Measurements from ENCODE around the gene SLC41A1.

DNA sequence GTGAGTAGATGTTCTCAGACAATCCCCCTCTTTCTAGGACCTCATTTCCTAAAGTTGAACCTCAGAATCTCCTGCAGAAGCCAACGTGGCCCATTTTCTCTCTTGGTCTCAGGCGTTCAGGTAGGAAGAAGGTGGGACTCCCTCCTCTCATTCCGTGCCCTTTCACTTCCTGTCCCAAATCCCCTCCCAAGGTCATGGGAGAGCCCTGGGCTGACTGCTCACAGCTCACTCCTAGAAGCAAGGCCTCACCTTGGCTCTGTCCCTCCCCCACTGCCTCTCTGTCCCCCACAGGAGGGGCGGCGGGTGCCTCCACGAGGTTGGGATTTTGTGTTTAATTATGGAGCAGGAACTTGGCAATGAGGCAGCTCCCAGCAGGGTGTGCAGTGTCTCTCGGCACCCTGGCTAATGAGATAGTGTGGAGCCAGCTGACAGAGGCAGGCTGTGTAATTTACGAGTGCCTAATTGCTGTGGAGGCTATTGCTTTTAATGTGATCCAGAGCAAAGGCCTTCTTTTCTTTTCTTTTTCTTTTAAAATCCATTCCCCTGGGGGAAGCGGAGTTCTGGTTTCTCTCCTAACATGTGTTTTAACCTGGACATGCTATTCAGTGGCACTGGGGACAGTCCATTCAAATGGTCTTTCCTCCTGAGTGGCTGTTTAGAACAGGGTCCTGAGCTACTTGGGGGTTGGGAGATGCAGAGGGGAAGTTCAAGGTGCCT lies 9.1 kb upstream of the CDK18 start:
- RAMPAGE, long total RNA: no peak
- RRBS: no CpG with 5 or more reads among the region's 9 CpGs
PRO-cap:
- standard: no peak
- CoPRO, capped RNA only, 2 experiments: no peak in any of the 2 experiments
- CoPRO, capped and uncapped RNA, 2 experiments: no peak in any of the 2 experiments
- CoPRO, uncapped RNA only, 2 experiments: no peak in any of the 2 experiments
CAGE:
- cytosol, long polyA plus RNA: no peak
- long polyA plus RNA: no peak
- nucleolus, long total RNA: no peak
- nucleus, long polyA plus RNA: no peak

DNA sequence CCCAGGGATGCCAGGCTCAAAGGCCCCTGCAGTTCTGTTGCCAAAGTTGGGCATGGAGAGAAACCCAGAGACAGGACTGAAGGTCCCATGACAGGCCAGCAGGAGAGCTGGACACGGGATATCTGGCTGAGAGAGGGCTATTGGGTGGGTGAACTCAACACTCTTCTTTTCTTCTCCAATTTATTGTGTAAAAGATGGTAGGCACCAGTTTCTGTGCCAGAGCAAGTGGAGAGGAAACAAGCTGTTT lies 8.3 kb downstream of the CDK18 start:
- RAMPAGE, long total RNA: no peak
- RRBS: no CpG with 5 or more reads among the region's 1 CpG
PRO-cap:
- standard: no peak
- CoPRO, capped RNA only, 2 experiments: no peak in any of the 2 experiments
- CoPRO, capped and uncapped RNA, 2 experiments: no peak in any of the 2 experiments
- CoPRO, uncapped RNA only, 2 experiments: no peak in any of the 2 experiments
CAGE:
- cytosol, long polyA plus RNA: no peak
- long polyA plus RNA: no peak
- nucleolus, long total RNA: no peak
- nucleus, long polyA plus RNA: no peak

DNA sequence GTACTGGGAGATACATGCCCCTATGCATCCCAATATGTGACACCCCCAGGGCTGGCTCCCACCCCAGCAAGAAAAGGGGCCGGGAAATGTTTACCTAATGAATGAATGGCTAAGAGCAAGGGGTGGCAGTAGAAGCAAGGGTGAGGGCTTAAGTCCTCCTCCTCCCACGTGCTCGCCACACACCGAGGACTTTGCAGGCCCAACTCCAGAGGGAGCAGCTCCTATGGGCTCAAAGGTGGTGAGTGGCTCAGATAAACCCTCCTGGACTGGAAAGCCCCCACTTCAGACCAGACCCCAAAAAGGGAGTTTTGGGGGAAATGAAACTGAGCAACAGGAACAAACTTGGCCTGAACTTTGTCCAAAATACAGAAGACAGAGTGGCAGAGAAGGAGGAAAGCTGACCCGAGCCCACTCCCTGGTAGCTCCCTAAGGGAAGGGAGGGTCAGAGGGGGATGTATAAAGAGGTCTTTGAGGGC lies 11.3 kb downstream of the SLC45A3 start:
- RAMPAGE, long total RNA: no peak
- RRBS: no CpG with 5 or more reads among the region's 5 CpGs
PRO-cap:
- standard: no peak
- CoPRO, capped RNA only, 2 experiments: no peak in any of the 2 experiments
- CoPRO, capped and uncapped RNA, 2 experiments: no peak in any of the 2 experiments
- CoPRO, uncapped RNA only, 2 experiments: no peak in any of the 2 experiments
CAGE:
- cytosol, long polyA plus RNA: no peak
- long polyA plus RNA: no peak
- nucleolus, long total RNA: no peak
- nucleus, long polyA plus RNA: no peak

DNA sequence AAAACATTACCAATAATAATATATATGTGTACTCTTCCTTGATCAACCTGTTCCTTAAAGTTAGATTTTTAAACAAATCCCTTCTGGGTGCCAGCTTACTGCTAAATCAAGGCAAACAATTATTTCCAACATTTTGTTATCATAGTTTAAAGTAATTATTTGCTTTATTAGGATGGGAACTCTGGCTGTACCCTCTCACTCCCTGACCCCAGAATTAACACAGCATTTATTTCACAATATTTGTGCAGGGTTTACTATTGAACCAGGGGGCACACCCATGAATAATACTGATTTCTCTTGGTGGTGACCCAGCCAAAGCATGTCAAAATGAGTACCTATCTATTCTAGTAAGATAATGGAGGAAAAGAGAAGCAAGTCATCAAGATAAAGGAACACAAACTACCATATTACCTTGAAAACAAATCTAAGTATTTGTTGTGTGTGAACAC lies 30.1 kb upstream of the SLC45A3 start:
- RAMPAGE, long total RNA: no peak
PRO-cap:
- standard: no peak
- CoPRO, capped RNA only, 2 experiments: no peak in any of the 2 experiments
- CoPRO, capped and uncapped RNA, 2 experiments: no peak in any of the 2 experiments
- CoPRO, uncapped RNA only, 2 experiments: peak in 1 of 2 experiments; most common minus-strand start position 238 of the sequence (in 1)
CAGE:
- cytosol, long polyA plus RNA: no peak
- long polyA plus RNA: no peak
- nucleolus, long total RNA: no peak
- nucleus, long polyA plus RNA: no peak

GRCh38 chr1:205723789-205724280 lies 26.1 kb downstream of the NUCKS1 start:
- RAMPAGE, long total RNA: no peak
- RRBS: no CpG with 5 or more reads among the region's 2 CpGs
PRO-cap:
- standard: no peak
- CoPRO, capped RNA only, 2 experiments: no peak in any of the 2 experiments
- CoPRO, capped and uncapped RNA, 2 experiments: no peak in any of the 2 experiments
- CoPRO, uncapped RNA only, 2 experiments: no peak in any of the 2 experiments
CAGE:
- cytosol, long polyA plus RNA: no peak
- long polyA plus RNA: no peak
- nucleolus, long total RNA: no peak
- nucleus, long polyA plus RNA: no peak

DNA sequence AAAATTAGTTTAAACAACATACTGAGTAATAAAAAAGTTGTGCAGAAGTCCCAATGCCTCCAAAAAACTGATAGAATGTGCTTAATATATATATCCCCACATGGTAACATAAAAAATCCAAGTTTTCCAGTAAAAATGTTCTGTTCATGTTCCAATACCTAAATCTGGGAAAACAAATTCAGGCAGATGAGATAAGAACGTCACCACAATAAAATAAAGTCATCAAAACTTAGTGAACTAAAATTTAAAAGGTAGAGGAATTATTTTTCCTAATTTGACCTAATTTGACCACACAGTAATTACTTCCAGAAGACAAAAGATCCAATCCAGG lies 2.0 kb downstream of the NUCKS1 start:
- RAMPAGE, long total RNA: no peak
- RRBS: no CpG with 5 or more reads among the region's 1 CpG
PRO-cap:
- standard: no peak
- CoPRO, capped RNA only, 2 experiments: no peak in any of the 2 experiments
- CoPRO, capped and uncapped RNA, 2 experiments: no peak in any of the 2 experiments
- CoPRO, uncapped RNA only, 2 experiments: peak in 1 of 2 experiments; most common minus-strand start position 210 of the sequence (in 1)
CAGE:
- cytosol, long polyA plus RNA: no peak
- long polyA plus RNA: no peak
- nucleolus, long total RNA: no peak
- nucleus, long polyA plus RNA: no peak

GRCh38 chr1:205783763-205784563 lies 8.7 kb upstream of the RAB29 start:
- RAMPAGE, long total RNA: no peak
- RRBS: no CpG with 5 or more reads among the region's 15 CpGs
PRO-cap:
- standard: no peak
- CoPRO, capped RNA only, 2 experiments: no peak in any of the 2 experiments
- CoPRO, capped and uncapped RNA, 2 experiments: no peak in any of the 2 experiments
- CoPRO, uncapped RNA only, 2 experiments: no peak in any of the 2 experiments
CAGE:
- cytosol, long polyA plus RNA: no peak
- long polyA plus RNA: no peak
- nucleolus, long total RNA: no peak
- nucleus, long polyA plus RNA: no peak

- RAMPAGE, long total RNA: start-site peak on the minus strand at chr1:205812993-205813037, 107 and 40 reads in 2 replicates; start-site peak on the minus strand at chr1:205813131-205813161, 18 and 24 reads in 2 replicates
- RRBS: 2% methylated on average over 26 of the region's 35 CpGs
PRO-cap:
- standard: bidirectional peak, plus-strand start at chr1:205813350, minus-strand start at chr1:205813160
- CoPRO, capped RNA only, 2 experiments: peak in 2 of 2 experiments; most common minus-strand start chr1:205813160 (in 2)
- CoPRO, capped and uncapped RNA, 2 experiments: peak in 2 of 2 experiments; most common minus-strand start chr1:205813160 (in 2)
- CoPRO, uncapped RNA only, 2 experiments: no peak in any of the 2 experiments
CAGE:
- cytosol, long polyA plus RNA: no peak
- long polyA plus RNA: no peak
- nucleolus, long total RNA: no peak
- nucleus, long polyA plus RNA: no peak
Observed at GRCh38 chr1:205812925-205813249, at the start of gene SLC41A1. Gene SLC41A1 (minus strand): TSS chr1:205813198.

GRCh38 chr1:205913370-205914103 lies 29.7 kb downstream of the SLC26A9 start:
- RAMPAGE, long total RNA: no peak
- RRBS: no CpG with 5 or more reads among the region's 4 CpGs
PRO-cap:
- standard: no peak
- CoPRO, capped RNA only, 2 experiments: no peak in any of the 2 experiments
- CoPRO, capped and uncapped RNA, 2 experiments: no peak in any of the 2 experiments
- CoPRO, uncapped RNA only, 2 experiments: no peak in any of the 2 experiments
CAGE:
- cytosol, long polyA plus RNA: no peak
- long polyA plus RNA: no peak
- nucleolus, long total RNA: no peak
- nucleus, long polyA plus RNA: no peak

DNA sequence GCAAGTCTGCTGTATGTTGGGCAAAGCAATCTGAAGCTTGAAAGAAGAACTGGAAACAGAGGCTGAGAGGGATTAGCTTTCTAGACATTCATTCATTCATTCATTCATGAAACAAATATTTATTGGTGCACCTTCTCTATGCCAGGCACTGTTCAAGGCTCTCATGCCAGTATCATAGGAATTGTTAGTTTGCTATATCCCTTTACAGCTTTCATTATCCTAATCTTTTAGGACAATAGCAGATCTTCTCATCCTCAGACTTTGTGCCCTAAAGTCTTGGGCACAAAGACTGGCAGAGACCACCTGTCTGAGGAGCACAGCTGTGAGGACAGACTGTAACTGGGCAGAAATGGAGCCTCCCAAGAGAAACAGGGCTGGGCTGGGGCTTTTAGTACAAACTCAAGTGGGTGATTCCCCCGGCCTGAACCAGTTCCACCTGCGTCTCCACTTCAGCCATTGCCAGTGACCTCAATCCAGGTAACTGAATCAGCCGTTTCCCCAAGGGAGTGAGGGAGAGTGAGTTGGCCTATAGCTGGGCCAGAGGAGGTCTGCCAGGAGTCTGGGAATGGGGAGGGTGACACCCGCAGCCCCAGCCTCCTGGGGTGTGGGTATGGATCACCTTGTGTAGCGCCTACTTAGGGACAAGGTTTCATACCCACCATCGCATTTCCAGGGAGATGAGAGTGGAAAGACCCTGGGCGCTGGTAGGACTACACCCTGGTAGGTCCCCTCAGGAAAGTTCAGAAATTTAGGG lies 8.6 kb downstream of the SLC26A9 start:
- RAMPAGE, long total RNA: no peak
- RRBS: no CpG with 5 or more reads among the region's 7 CpGs
PRO-cap:
- standard: no peak
- CoPRO, capped RNA only, 2 experiments: no peak in any of the 2 experiments
- CoPRO, capped and uncapped RNA, 2 experiments: no peak in any of the 2 experiments
- CoPRO, uncapped RNA only, 2 experiments: no peak in any of the 2 experiments
CAGE:
- cytosol, long polyA plus RNA: no peak
- long polyA plus RNA: no peak
- nucleolus, long total RNA: no peak
- nucleus, long polyA plus RNA: no peak

GRCh38 chr1:206308965-206309803 lies 105.8 kb downstream of the SRGAP2 start:
- RAMPAGE, long total RNA: no peak
- RRBS: no CpG with 5 or more reads among the region's 9 CpGs
PRO-cap:
- standard: no peak
- CoPRO, capped RNA only, 2 experiments: no peak in any of the 2 experiments
- CoPRO, capped and uncapped RNA, 2 experiments: no peak in any of the 2 experiments
- CoPRO, uncapped RNA only, 2 experiments: no peak in any of the 2 experiments
CAGE:
- cytosol, long polyA plus RNA: no peak
- long polyA plus RNA: no peak
- nucleolus, long total RNA: no peak
- nucleus, long polyA plus RNA: no peak

DNA sequence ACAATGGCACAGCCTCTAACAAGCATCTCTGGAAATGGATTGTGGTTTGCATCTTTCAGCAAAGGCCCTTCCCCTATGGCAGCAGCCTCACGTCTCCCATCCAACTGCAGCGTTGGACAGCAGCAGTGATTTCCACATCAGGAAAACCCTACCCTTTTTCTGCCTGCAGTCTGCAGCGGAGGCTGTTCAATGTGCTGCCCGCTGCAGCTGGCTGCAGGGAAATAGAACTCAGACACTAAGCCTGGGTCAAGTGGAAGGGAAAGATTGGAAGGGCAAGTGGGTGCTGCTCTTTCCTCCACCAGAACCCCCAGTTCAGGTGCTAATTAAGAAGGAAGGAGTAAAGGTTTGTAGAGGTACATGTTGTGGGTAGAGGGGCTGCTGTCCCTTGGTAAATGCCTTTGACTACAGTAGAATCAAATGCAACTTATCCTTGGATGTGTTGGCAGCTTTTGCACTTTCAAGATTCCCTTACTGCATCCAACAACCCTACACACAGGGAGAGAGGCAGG lies 1.8 kb downstream of the RASSF5 start:
- RAMPAGE, long total RNA: no peak
- RRBS: no CpG with 5 or more reads among the region's 4 CpGs
PRO-cap:
- standard: no peak
- CoPRO, capped RNA only, 2 experiments: no peak in any of the 2 experiments
- CoPRO, capped and uncapped RNA, 2 experiments: no peak in any of the 2 experiments
- CoPRO, uncapped RNA only, 2 experiments: no peak in any of the 2 experiments
CAGE:
- cytosol, long polyA plus RNA: no peak
- long polyA plus RNA: no peak
- nucleolus, long total RNA: no peak
- nucleus, long polyA plus RNA: no peak

DNA sequence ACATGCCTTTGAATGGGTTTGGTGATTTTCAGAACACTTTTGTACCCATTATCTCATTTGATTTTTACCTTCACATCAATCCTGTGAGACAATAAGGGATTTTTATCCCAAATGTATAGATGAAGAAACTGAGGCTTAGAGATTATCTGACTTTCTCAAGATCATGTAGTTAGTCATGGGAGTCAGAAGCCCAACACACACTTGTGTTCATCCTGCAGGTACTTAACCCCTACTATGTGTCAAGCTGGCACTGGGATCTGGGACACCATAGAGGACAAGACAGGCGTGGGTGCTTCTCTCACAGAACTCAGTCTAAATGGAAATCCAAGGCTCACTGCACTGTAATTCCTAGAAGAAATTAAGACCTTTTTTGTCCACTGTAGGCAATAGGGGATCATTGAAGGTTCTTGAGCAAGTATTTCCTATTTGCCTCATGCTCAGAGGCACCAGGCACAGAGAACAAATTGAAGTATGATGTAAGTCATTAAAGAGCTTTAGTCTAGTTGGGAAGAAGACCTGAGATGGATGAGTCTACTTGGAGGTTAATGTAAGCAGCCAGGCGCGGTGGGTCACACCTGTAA lies 34.8 kb downstream of the EIF2D start:
- RAMPAGE, long total RNA: no peak
- RRBS: no CpG with 5 or more reads among the region's 3 CpGs
PRO-cap:
- standard: no peak
- CoPRO, capped RNA only, 2 experiments: no peak in any of the 2 experiments
- CoPRO, capped and uncapped RNA, 2 experiments: no peak in any of the 2 experiments
- CoPRO, uncapped RNA only, 2 experiments: no peak in any of the 2 experiments
CAGE:
- cytosol, long polyA plus RNA: no peak
- long polyA plus RNA: no peak
- nucleolus, long total RNA: no peak
- nucleus, long polyA plus RNA: no peak

DNA sequence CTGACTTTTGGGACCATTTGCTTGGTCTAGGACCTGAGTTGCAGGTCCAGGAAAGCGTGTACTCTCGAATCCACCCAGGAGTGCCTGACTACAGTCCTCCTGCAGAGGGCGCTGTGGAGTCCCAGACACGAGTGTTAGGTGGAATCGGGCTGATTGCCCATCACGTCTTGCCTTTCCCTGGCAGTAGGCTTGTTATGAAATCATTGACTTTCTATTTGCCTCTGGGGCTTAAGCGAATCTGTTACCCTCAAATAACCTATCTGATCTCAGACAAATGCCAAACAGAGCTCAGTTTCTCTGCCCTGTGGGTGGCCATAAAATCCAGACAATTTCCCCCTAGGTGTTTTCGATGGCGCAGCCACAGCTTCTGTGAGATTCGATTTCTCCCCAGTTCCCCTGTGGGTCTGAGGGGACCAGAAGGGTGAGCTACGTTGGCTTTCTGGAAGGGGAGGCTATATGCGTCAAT lies 384 bp upstream of the IL20 start:
- RAMPAGE, long total RNA: no peak
- RRBS: no CpG with 5 or more reads among the region's 12 CpGs
PRO-cap:
- standard: no peak
- CoPRO, capped RNA only, 2 experiments: no peak in any of the 2 experiments
- CoPRO, capped and uncapped RNA, 2 experiments: no peak in any of the 2 experiments
- CoPRO, uncapped RNA only, 2 experiments: no peak in any of the 2 experiments
CAGE:
- cytosol, long polyA plus RNA: no peak
- long polyA plus RNA: no peak
- nucleolus, long total RNA: no peak
- nucleus, long polyA plus RNA: no peak

DNA sequence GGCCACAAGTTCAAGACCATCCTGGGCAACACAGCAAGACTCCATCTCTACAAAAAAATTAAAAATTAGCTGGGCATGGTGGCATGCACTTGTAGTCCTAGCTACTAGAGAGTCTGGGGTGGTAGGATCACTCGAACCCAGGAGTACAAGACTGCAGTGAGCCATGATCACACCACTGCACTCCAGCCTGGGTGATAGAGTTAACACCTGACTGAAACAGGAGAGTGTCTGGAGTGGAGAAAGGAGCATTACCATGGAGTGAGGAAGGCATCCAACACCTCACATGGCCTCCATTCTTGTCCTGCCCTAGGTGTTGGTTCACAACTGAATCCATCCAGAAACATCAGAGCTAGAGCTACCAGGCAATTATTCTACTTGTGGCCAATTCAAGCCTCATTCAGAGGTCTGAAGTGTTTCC lies 345 bp downstream of the FCMR start:
- RAMPAGE, long total RNA: no peak
- RRBS: no CpG with 5 or more reads among the region's 1 CpG
PRO-cap:
- standard: no peak
- CoPRO, capped RNA only, 2 experiments: no peak in any of the 2 experiments
- CoPRO, capped and uncapped RNA, 2 experiments: no peak in any of the 2 experiments
- CoPRO, uncapped RNA only, 2 experiments: no peak in any of the 2 experiments
CAGE:
- cytosol, long polyA plus RNA: no peak
- long polyA plus RNA: no peak
- nucleolus, long total RNA: no peak
- nucleus, long polyA plus RNA: no peak

DNA sequence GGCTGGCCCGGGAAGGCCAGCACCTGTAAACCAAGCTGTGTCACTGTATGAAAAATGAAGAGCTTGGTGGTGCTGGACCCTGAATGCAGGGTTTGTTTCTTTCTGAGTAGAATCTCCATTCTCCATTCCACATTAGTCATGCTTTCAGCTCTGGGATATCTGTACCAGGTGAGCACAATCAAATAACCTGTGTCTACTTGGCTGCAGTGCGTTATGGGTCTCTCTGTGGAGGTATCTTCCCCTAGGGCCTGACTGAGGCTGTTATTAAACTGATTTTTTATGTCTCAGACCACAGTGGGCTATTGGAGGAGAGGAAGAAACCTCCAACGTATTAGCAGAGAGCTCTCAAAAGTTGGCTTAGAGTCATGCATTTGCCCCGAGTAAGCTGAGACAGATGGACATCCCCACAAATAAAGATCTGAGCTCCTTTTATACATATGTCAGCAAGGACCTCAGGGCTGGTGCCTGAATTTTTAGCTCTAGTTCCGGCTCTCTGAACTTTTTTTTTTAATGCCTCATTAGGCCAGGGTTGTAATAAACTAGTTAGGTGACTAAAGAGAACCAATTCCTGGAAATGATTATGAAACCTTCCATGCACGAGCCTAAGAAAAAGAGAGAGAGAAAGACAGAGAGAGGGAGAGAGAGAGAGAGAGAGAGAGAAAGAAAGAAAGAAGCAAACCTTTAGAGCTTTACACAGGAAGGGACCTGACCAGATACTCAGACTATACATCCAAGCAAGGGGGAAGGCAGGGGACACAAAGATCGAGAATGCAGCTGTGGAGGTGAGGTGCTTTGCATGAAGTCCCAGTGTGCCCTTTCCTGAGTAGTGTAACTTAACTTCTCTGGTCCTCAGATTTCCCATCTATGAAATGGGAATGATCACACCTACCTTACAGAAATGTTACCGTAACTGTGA lies 8.3 kb upstream of the PIGR start:
- RAMPAGE, long total RNA: no peak
- RRBS: no CpG with 5 or more reads among the region's 8 CpGs
PRO-cap:
- standard: no peak
- CoPRO, capped RNA only, 2 experiments: no peak in any of the 2 experiments
- CoPRO, capped and uncapped RNA, 2 experiments: no peak in any of the 2 experiments
- CoPRO, uncapped RNA only, 2 experiments: no peak in any of the 2 experiments
CAGE:
- cytosol, long polyA plus RNA: no peak
- long polyA plus RNA: no peak
- nucleolus, long total RNA: no peak
- nucleus, long polyA plus RNA: no peak

DNA sequence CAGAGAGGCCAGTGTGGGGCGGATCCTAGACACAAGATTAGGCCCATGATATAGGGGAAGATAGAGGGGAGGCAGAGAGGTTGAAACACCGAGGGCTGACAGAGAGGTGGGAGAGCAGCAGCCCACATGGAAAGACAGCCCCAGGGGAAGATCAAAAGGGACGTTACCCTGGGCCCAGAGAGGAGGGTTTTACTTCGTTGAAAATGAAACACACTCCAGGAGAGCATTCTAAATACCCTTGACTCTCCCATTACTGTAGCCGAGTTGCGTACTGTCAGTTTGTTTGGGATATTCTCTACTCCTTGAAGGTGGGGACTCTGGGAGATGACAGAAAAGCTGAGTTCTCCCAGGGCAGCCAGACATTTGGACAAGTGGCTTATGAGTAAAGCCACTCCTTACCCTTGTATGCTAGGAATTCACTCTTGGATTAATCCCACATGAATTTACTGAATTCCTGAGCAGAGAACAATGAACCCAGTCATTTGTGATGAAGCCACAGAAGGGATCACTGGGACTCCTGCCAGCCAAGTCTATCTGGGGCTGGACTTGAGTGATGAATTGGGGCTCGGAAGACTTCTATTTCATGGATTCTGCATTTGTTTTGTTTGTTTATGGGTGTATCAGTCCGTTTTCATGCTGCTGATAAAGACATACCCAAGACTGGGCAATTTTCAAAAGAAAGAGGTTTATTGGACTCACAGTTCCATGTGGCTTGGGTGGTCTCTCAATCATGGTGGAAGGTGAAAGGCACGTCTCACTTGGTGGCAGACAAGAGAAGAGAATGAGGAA lies 25.2 kb downstream of the C1orf116 start:
- RAMPAGE, long total RNA: no peak
- RRBS: no CpG with 5 or more reads among the region's 9 CpGs
PRO-cap:
- standard: no peak
- CoPRO, capped RNA only, 2 experiments: no peak in any of the 2 experiments
- CoPRO, capped and uncapped RNA, 2 experiments: no peak in any of the 2 experiments
- CoPRO, uncapped RNA only, 2 experiments: no peak in any of the 2 experiments
CAGE:
- cytosol, long polyA plus RNA: no peak
- long polyA plus RNA: no peak
- nucleolus, long total RNA: no peak
- nucleus, long polyA plus RNA: no peak

- RAMPAGE, long total RNA: no peak
- RRBS: no CpG with 5 or more reads among the region's 18 CpGs
PRO-cap:
- standard: no peak
- CoPRO, capped RNA only, 2 experiments: no peak in any of the 2 experiments
- CoPRO, capped and uncapped RNA, 2 experiments: no peak in any of the 2 experiments
- CoPRO, uncapped RNA only, 2 experiments: no peak in any of the 2 experiments
CAGE:
- cytosol, long polyA plus RNA: no peak
- long polyA plus RNA: no peak
- nucleolus, long total RNA: no peak
- nucleus, long polyA plus RNA: no peak
Observed at GRCh38 chr1:207021542-207022672, 10.6 kb downstream of the C1orf116 start.